ENCODE measurements around the genes KRTAP4-2, KRT35 and KRT9.

DNA sequence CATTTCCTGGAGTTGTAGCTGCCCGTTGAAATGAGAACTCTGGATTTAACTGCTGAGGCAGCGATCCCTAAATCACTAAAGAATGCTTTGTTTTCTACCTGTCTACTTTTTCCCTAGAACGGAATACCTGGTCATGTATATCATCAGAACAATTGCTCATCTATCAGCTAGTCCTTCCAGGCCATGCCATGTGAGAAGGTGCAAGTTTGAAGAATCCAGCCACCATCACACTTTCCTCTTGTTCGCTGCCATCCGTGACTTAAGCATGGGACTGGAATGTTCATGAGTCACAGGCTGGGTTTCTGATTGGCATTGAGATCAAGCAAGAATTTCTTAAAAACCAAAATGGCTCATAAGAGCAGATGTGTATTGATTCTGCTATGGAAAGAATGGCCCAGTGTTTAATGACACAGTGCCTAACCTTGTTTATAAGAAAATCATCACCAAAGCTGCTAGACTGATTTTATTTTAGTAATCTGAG, 308 bp upstream of the KRTAP2-3 start:
- PRO-cap: no peak

DNA sequence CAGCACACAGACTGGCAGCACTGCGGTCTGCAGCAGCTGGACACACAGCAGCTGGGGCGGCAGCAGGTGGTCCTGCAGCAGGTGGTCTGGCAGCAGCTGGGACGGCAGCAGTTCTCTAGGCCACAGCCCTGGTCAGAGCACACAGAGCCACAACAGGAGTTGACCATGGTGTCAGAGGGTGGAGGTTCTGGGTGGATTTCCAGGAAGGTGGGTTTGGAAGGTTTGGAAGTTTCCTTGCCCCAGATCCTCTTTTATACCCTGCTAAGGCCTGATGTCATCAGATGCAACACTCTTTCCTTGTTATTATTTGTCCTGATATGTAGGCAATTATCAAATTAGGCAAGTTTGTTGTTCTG, at the start of gene KRTAP4-2:
Gene KRTAP4-2, minus strand, starts transcription at position 224 of the 356 bp plus-strand sequence.
- PRO-cap: no peak

DNA sequence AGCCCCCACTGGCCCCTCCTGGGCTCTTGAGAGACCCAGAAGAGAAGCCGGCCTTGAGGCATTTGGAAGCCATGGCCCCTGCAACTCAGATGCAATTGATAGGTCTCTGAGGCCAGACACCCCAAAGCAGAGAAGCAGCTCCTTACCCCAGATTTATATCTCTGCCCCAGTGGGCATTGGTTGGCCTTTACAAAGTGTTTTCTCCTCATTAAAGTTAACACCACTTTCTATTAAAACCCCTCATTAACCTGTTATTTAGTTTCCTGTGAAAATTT, at the start of gene KRT35:
Gene KRT35, minus strand, starts transcription at position 127 of the 275 bp plus-strand sequence.
- PRO-cap: no peak

- PRO-cap: bidirectional peak, plus-strand start at chr17:41520092, minus-strand start at chr17:41519987
Observed at GRCh38 chr17:41519014-41520419, 827 bp upstream of the KRT15 start.

GRCh38 chr17:41571903-41572160, at the start of gene KRT9:
TSS of gene KRT9 (minus strand) at chr17:41572059.
- PRO-cap: no peak

DNA sequence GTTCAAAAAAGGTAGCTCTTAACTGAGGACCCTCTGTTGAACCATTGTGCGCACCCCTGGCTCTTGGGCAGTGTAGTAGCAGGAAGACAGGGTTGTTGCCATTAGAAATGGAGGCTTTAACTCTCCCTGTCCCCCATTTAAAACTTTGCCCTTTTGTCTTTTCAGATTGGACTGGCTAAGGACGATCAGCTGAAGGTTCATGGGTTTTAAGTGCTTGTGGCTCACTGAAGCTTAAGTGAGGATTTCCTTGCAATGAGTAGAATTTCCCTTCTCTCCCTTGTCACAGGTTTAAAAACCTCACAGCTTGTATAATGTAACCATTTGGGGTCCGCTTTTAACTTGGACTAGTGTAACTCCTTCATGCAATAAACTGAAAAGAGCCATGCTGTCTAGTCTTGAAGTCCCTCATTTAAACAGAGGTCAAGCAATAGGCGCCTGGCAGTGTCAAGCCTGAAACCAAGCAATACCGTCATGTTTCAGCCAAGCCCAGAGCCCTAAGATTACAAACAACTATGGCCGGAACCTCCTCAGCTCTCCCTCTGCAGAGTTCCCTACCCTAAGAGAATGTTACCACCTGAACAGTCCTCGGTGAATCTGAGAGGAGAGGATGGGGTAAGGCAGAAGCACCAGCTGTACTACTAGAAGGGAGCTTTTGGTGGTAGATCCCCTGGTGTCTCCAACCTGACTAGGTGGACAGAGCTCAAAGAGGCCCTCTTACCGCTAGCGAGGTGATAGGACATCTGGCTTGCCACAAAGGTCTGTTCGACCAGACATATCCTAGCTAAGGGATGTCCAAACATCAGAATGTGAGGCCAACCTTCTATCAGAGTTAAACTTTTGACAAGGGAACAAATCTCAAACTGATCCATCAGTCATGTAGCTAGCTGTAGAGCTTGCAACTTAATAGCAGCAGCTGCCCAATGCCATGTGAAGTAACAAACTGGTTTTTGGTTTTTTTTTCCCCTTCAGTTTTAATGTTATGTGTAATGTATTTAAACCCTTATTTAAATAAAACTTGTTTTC, 2.2 kb downstream of the EIF1 start:
- PRO-cap: unidirectional peak, plus-strand start at position 682 of the sequence

DNA sequence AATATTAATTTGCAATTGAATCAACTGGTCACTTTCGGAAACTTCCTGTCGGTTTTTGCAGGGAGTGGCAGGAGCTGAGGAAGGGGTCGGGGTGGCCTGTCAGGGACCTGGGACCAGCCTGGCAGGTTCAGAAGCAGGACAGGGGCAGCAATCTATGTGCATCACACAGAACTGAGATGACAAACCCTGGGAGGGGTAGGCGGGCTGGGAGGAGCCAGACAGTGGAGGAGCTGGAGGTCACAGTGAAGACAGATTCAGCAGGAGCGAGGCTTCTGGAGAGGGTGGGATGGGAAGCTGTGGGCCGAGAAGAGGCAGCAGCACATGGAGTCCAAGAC, 6.5 kb upstream of the GAST start:
- PRO-cap: no peak

DNA sequence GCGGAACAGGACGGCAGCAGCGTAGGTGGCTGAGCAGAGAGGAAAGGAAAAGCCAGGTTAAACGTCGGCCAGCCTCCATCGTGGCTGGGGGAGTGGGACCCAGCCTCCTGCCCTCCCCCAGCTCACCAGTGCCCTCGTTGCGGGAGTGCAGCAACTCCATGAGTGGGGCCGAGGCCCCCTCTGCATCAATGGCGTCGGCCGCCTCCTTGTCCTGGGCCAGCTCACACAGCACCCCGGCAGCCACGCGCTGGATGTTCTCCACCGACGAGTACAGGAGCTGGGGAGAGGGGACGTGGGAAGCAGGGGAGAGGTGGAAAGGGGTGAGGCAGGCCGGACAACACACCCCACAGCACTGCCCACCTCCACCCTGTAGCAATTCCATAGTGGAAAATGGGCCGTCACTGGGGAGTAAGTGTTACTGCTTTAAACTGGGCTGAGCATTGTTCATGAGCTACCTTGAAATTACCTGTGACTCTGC, 23.1 kb upstream of the HAP1 start:
- PRO-cap: no peak

DNA sequence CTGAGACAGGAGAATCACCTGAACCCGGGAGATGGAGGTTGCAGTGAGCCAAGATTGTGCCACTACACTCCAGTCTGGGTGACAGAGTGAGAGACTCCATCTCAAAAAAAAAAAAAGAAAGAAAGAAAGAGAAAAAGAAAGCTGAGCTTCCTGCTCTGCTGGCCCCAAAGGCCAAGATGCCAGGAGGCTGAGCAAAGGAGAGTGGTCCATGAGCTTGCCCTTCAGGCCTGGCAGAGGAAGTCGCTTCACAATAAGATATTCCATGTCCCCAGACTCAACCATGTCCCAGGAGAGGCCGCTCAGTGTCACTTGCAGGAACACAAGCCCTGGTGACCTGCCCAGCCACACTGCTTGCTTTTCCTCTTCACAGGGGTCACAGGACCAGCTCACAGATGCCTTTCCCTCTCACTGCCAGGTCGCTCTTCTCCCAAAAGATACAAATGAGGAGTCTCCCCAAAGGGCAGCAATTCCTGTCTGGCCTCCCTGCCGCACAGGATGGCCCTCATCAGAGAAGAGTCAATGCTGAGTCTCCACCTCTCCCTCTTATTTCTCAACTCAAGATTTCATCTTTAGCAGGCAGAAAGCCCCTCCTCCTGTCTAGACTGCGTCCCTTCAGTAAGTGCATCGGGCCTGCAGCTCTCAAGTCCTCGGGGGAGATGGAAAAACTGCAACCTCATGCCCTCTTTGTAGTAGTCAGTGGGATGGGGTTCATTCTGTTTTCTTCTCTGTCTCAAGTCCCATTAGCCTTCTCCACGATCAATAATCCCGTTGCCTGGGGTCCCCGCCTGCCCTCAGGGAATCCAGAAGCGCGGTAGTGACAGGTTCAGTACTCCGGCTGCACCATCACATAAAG, 5.0 kb downstream of the JUP start:
- PRO-cap: no peak

- PRO-cap: no peak
Observed at GRCh38 chr17:41782107-41782646, 4.3 kb downstream of the JUP start.

DNA sequence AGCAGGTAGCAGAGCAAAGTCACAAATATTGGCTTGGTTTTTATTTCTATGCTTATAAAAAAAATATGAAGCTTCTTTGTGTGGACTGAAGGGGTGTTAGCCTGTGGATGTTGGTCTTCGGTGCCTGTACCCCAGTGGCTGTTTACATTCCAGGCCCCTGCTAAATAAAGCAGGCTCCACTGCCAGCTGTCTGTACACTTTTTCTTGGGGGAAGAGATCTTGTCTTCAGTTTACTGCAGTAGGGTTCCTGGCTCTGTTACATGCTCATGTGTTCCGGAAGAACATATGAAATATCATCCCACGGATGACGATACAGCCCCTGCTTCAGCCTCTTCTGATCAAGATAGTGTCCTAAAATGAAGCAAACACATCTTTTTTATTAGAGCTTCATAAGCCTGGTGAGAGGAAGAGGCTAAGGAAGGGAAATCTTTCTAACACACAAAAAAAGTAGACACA, 2.4 kb upstream of the KLHL11 start:
- PRO-cap: no peak

GRCh38 chr17:41908818-41909366, 9.9 kb downstream of the ACLY start:
- PRO-cap: no peak

DNA sequence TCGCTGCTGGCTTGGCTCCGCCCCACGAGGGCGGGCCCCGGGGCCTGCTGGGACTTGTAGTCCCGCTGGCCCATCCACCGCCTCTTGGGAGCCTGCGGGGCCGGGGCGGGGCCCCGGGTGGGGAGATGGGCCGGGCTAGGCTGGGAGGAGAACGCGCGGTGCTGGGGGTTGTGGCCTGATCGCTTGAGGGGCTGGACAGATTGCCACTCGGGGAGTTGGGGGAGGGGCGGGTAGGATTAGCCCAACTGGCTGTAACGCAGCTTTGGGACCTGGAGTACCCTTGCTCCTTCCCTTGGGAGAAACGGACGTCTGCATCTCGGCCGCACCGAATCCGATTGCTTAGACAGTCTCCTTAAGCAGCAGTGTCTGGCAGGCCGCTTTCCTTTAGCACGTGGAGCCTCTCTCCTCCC, 342 bp upstream of the ACLY start:
- PRO-cap: bidirectional peak, plus-strand start at position 124 of the sequence, minus-strand start outside the sequence

GRCh38 chr17:41960524-41960971, 6.0 kb upstream of the CNP start:
- PRO-cap: no peak

- PRO-cap: no peak
Observed at GRCh38 chr17:41978271-41978579, 11.6 kb downstream of the CNP start.

DNA sequence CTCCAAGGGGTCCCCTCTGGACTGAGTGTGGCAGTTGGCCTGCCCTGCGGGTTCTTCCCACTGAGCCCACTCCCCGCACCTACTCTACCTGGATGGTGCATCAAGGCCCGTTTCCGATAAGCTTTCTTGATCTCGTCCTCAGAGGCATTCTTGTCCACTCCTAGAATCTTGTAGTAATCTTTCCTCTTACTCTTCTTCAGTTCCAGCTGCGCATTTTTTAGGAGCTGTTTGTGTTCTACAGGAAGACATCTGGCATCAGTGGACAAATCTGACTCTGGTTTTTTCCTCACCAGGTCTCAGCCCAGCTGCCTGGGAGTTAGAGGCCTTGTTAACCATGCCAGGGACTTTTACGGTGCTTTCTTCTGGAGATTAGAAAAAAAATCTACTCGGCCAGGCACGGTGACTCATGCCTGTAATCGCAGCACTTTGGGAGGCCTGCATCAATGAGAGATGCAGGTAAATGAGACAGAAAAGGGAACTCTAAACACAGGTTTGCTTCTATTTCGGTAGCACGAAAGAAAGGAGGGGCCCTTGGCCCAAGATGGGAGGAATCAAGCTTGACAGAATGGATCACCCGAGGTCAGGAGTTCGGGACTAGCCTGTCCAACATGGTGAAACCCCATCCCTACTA, 15.7 kb downstream of the CNP start:
- PRO-cap: no peak

DNA sequence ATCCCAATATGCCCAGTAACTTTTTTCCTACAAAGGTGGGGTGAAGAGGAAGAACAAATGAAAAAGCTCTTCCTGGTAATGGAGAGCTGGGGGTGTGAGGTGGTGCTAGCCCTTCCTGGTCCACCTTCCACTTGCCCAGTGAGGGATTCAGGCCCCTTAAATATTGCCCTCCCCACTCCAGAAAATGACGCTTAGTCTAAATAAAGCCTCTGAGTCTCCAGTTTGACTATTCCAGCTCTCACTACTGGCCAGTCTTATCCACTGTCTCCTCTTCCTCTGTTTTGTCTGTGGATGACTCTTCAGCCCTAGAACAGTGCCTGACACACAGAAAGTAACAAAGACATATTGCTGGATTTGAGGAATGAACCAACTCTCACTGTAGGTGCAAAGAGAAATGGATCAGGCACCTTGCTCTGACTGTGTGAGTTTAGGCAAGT, 21.5 kb downstream of the ZNF385C start:
- PRO-cap: no peak

DNA sequence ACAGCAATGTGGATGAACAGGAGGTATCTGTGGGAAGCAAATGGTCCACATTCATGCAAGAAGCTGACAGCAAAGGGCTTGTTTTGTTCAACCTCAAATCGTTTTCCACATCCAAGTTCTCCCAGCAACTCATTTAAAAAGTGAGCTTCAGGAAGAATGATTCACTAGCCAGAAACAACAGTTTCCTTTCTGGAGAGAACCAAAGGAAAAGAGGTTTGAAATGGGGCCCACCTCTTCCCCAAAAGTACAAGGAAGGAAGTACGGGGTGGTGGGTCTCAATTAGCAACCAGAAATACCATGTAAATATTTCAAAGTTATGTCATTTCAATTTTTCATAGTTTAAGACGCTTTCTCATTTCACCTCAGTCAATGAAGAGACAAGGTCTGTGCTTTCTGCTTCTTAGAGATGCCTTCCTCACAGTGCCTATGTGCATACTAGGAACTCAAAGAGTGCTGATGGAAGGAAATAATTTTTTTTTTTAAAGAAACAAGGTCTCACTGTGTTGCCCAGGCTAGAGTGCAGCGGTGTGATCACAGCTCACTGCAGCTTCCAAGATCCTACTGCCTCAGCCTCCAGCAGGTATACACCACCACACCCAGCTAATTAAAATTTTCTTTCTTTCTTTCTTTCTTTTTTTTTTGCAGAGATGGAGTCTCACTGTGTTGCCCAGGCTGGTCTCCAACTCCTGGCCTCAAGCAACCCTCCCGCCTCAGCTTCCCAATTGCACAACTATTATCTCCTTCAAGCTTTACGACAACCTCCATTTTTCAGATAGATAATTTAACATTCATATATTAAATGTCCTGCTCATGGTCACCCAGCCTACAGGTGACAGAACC, 9.7 kb downstream of the HSPB9 start:
- PRO-cap: bidirectional peak, plus-strand start at position 365 of the sequence, minus-strand start at position 107 of the sequence

DNA sequence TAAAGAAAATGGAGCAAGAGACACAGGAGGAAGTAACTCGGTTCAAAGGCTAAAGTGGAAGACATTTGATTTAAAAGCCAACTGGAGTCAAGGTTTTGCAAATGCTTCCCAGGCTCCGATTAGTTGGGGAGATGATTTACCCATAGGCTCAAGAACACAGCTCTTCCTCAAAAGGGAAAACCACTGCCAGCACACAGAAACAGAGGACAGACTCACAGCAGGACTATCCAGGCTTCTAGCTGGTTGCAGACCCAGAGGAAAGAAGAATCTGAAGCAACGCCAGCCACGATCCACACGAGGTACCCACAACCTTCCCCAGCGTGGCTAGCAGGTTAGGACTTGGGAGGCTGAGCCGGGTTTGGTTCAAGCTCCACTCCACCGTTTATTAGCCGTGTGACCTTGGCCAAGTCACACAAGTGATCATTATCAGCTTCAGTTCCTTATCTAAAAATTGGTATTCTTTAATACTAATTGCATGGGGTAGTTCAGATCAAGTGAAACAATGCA, 13.6 kb downstream of the HSPB9 start:
- PRO-cap: no peak

GRCh38 chr17:42268638-42269224, 7.5 kb downstream of the STAT5B start:
- PRO-cap: no peak

Data from duodenum (tissue), 1 donor.